ENCODE measurements around the genes RARB and LRRC3B.

DNA sequence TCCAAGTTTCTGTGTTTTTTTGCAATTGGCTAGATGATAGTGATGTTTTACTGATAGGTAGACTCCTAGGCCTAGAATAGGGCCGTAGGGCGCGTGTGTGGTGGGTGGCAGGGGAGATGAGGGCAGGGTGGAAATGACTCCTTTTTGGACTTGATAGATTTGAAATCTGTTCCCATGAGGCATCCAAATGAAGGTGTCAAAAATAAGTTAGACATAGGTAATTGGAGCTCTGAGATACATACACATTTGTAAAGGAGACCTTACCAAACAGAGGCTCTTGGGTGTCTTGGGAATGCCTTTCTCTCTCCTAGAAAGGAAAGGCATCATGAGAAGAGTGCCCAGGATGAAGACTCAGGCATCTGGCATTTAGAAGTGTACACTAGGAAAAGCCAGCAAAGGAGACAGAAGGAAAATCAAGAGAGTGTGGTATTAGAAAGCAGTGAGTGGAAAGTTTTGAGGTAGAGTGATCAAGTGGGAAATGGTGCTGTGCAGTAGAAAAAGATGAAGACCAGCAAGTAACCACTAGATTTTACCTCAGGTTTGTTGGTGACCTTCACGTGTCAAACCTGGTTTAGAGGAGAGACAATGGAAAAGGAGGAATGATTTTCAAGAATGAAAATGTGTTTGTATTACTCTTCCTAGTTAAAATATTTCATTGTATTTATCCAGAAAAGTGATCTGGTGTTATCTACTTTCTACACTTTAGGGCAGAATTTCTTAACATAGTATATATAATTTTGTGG lies 16.1 kb downstream of the UBE2E1 start:
- RRBS: no CpG with 5 or more reads among the region's 4 CpGs

DNA sequence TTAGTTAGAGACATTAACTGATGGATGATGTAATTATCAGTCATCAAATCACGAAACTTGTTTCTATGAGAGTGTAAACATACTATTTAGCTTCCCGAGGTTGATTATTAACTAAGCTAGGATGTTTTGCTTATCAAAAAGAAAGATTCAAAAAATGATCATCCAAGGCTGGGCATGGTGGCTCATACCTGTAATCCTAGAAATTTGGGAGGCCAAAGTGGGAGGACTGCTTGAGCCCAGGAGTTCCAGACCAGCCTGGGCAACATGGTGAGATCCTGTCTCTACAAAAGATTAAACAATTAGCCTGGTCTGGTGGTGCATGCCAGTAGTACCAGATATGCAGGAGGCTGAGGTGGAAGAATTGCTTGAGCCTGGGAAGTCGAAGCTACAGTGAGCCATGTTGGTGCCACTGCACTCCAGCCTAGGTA lies 10.7 kb downstream of the RPL15 start:
- RRBS: no CpG with 5 or more reads among the region's 3 CpGs

- RRBS: no CpG with 5 or more reads among the region's 6 CpGs
Observed at GRCh38 chr3:24095347-24095564, 150.2 kb downstream of the NR1D2 start.

- RRBS: no CpG with 5 or more reads among the region's 7 CpGs
Observed at GRCh38 chr3:24373085-24373812, 121.4 kb downstream of the THRB start.

GRCh38 chr3:24467139-24467520 lies 27.5 kb downstream of the THRB start:
- RRBS: no CpG with 5 or more reads among the region's 2 CpGs

GRCh38 chr3:24495371-24496228 lies 950 bp upstream of the THRB start:
- RRBS: 8% methylated on average over 12 of the region's 62 CpGs

DNA sequence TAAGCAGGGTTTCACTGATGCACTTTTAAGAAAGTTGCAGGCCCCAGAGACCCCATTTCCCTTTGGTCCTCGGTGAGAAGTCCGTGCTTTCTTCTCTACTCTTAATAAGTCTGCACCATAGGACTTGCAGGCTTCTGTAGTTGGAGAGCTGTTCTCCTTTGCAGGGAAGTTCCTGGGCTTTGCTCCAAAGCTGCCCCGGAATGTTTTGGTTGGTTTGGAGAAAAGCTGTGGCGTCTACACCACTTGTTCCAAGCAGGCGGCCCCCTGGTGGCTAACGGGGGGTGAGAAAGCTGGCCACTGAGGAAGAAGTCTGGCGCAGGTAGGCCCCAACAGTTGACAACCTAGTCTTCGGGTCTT lies 1.8 kb upstream of the THRB start:
- RRBS: no CpG with 5 or more reads among the region's 8 CpGs

DNA sequence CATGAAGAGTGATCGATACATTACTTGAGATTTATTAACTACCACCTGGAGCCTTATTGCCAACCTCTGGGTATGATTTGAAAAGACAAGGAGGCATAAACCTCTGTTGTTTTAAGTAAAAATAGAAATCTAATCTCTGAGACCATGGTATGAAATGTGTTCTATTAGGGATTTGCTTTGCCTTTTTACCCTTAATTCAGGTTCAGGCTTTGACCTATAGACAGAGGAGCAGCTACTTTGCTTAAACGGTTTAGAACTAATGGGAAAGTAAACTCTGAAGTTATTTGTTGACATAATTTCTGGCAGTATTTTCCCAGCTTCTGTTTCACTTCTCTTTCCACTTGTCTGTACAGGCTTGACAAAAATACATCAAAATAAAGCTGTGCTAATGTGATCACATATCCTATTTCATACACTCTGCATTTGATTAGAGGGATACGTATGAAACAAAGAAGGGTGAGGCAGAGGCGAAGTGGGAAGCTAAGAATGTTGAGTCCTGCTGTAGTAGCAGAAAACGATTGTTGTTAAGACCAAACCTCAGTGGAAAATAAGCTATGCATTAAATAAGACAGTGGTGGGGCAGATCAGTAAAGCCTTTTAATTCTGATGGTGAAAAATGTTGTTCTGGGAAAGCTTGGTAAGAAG lies 389.2 kb upstream of the RARB start:
- RRBS: no CpG with 5 or more reads among the region's 5 CpGs

DNA sequence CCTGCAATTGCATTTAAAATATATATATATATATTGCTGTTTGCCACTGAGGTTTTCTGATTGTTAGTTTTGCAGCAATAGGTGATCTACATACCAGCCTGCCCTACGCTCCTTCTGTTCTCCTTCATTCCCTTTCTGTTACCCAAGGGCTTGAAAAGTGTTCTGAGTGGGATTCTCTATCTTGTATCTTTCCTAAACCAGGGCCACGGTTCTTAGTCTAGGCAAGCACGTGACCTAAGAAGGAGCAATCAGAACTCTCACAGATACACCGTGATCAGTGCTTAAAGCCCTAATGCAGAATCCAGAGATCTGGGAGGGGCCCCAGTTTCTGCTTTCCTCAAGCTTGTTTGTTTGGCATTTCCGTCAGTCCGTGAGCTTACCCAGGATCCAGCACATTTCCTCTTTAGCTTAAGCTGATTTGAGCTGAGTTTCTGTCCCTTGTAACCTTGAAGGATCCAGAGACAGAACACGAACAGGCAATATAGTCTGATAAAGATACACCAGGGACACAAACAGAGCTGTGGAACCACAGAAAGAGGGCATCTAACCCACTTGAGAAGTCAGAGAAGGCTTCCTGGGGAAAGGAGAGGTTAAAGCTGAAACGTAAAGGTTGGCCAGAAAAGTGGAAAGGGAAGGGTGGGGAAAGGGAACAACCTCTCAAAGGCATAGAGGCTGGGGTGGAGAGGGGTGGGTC lies 42.3 kb upstream of the RARB start:
- RRBS: no CpG with 5 or more reads among the region's 8 CpGs

DNA sequence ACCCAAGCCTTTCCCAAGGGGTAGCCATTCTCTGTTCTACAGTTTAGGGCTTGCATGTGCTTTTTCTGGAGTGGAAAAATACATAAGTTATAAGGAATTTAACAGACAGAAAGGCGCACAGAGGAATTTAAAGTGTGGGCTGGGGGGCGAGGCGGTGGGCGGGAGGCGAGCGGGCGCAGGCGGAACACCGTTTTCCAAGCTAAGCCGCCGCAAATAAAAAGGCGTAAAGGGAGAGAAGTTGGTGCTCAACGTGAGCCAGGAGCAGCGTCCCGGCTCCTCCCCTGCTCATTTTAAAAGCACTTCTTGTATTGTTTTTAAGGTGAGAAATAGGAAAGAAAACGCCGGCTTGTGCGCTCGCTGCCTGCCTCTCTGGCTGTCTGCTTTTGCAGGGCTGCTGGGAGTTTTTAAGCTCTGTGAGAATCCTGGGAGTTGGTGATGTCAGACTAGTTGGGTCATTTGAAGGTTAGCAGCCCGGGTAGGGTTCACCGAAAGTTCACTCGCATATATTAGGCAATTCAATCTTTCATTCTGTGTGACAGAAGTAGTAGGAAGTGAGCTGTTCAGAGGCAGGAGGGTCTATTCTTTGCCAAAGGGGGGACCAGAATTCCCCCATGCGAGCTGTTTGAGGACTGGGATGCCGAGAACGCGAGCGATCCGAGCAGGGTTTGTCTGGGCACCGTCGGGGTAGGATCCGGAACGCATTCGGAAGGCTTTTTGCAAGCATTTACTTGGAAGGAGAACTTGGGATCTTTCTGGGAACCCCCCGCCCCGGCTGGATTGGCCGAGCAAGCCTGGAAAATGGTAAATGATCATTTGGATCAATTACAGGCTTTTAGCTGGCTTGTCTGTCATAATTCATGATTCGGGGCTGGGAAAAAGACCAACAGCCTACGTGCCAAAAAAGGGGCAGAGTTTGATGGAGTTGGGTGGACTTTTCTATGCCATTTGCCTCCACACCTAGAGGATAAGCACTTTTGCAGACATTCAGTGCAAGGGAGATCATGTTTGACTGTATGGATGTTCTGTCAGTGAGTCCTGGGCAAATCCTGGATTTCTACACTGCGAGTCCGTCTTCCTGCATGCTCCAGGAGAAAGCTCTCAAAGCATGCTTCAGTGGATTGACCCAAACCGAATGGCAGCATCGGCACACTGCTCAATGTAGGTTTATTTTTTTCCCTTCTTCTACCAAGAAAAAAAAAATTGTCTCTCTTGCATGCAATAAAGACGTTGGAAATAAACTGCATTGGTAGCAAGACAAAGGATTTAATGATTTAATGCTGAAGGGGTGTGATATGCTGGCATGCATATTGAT lies at the start of gene RARB:
RARB (plus strand) TSS at position 533 of the 1,312 bp plus-strand sequence.
- RRBS: 7% methylated on average over 5 of the region's 43 CpGs

- RRBS: no CpG with 5 or more reads among the region's 3 CpGs
Observed at GRCh38 chr3:25508225-25508743, 80.2 kb downstream of the RARB start.

DNA sequence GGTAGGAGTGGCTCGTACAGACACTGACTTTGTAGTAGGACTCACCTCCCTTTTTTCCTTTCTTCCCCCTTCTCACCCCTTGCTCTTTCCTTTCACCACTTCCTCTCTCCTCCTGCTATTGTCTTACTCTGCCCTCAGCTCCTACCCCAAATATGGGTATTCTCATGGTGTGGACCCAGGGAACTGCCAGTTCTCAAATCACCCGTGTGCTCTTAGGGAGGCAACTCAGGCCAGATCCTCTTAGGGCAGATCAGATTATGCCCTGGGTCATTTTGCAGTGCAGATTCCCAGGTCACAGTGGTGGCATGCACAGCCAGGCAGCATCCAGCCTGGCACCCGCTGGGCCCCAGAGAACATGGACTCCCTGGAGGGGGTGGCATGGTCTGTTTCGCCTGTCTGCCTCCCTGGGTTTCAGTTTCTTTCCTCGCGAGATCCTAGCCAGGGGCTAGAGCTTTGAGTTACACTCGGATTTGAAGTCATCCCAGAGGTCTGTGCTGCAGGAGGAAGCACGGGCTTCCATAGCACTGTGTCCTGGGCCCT lies 96.2 kb downstream of the TOP2B start:
- RRBS: no CpG with 5 or more reads among the region's 8 CpGs

GRCh38 chr3:25635527-25636146 lies 29.1 kb downstream of the TOP2B start:
- RRBS: no CpG with 5 or more reads among the region's 1 CpG

DNA sequence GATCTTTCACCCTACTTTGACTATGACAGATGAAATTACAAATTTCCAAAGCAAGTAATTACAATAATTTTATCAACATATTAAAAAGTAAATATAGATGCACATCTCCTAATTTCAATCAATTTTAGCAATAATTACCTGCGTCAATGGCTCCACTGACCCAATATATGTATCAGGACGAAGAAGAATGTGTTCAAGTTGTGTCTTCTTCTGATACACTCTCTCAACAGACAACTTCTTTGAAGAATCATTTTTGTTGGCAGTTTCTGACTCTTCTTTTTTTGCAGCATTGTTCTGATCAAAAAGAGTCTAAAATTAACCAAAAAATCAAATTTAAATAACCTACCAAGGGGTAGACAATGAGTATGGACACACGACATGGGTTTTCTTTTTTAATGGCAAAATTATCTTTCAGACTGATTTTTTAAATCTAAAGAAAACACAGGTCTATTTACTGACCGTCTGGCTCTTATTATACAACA lies 19.5 kb downstream of the TOP2B start:
- RRBS: no CpG with 5 or more reads among the region's 4 CpGs

DNA sequence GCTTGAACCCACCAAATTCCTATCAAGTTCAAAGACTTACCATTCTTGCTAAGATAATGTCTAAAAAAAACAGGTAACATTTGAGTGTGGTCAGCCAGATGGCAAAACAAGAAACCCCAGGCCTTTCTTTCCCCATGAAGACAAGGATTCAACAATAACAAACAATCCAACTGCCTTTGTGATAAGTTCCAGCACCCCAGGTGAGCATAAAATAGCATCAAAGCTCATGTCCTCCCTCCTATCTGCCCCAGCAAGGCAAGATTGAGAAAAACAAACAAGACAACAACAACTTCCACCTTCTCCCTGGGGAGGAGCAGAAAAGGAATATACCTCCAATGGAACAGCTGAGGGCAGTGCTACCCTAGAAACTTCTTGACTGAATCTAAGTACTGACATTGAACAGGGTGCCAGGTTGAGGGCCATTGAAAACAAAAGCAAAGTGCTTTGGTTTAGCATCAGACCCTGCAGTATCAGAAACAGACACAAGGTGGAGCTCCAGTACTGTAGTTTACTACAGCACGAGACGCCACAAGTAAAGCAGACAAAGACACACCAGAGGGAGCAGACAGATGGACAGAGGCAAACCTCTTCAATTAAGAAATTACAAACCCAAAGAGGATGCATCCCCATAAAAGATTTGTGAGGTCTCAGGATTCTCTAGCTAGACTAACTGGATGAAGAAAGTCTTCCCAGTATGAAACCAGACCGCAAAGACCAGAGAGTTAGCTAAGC lies 16.8 kb downstream of the TOP2B start:
- RRBS: no CpG with 5 or more reads among the region's 3 CpGs

- RRBS: no CpG with 5 or more reads among the region's 2 CpGs
Observed at GRCh38 chr3:25729606-25730376, 53.5 kb downstream of the NGLY1 start.

- RRBS: 22% methylated on average over 24 of the region's 77 CpGs
Observed at GRCh38 chr3:26622526-26623449, at the start of gene LRRC3B. TSS of gene LRRC3B (plus strand) at chr3:26622772.

GRCh38 chr3:27319810-27320645 lies 49.2 kb downstream of the NEK10 start:
- RRBS: no CpG with 5 or more reads among the region's 10 CpGs

All from hTERT-HM (cell line).